ENCODE measurements around a stretch of chr1.

GRCh38 chr1:183043680-183044436 lies 20.6 kb downstream of the LAMC1 start:
- PRO-cap, result no peak

- PRO-cap, result no peak
These were observed 47.8 kb downstream of the LAMC1 start for GRCh38 chr1:183070574-183071901.

GRCh38 chr1:183103221-183103698 lies 80.0 kb downstream of the LAMC1 start:
- PRO-cap, result no peak

DNA sequence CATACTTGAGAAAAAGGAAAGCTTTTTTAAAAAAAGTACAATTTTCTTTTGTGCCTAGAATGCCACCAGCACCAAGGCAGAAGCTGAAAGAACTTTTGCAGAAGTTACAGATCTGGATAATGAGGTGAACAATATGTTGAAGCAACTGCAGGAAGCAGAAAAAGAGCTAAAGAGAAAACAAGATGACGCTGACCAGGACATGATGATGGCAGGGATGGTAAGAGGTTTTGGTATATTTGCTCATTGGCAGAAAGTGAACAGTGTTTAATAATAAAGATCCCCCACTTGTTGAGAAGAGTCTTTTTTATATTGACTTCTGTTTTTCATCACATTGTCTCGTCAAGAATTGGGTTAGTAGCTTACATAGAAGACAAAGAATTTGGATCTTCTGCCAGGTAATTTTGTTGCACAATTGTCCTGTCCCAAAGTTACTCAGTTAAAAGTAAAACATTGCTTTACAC lies 48.4 kb upstream of the LAMC2 start:
- PRO-cap, result no peak

DNA sequence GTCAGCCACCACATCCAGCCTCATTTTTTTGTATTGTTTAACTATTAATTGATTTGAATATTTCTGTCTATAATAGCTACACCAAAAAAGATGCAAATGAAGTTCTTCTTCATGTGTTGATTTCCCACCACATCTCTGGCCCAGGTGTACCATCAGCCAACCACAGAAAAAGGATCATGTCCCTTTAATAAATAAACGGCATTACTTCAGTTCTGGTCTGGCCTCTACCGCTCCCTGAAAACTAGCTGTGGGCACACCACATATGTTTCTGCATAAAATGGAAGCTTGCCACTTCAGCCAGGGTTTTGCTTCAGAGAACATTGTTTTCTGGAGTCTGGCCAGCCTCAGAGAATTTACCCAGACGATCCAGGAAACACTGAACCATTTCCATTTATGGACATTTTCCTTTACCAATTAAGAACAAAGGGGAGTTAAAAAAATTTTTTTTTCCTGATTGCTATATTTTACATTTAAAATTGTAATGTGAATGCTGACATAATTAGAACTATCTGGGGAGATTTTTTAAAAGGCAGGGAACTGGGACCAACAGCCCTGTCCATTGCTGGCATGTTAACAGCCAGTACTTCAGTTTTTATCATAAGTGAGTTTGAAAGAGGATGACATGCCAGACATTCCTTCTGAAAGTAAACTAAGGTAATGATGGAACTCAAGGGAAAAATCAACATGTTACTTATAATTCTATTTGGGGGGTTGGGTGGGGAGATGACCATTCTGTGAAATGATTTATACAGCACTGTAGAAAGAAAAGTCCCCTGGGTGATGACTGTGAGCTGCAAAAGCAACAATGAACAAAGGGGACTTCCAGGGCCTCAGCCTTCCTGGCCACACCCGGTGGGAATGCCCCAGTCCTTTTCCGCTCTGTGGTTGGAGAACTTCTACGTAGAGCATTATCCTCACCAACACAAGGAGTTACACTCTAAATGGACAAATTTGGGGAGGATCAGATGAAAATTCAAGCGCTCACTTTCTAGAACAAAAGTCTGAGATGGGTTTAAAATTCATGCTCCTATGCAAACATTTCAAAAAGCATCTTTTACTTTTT lies 5.6 kb upstream of the LAMC2 start:
- PRO-cap, result unidirectional peak, plus-strand start at position 291 of the sequence

- PRO-cap, result no peak
These were observed 49.0 kb downstream of the LAMC2 start for GRCh38 chr1:183235050-183235554.

- PRO-cap, result no peak
These were observed 55.3 kb downstream of the LAMC2 start for GRCh38 chr1:183241267-183241815.

GRCh38 chr1:183562940-183564065 lies 27.0 kb downstream of the NCF2 start:
- PRO-cap, result no peak

- PRO-cap, result no peak
These were observed 23.4 kb downstream of the NCF2 start for GRCh38 chr1:183566724-183567494.

DNA sequence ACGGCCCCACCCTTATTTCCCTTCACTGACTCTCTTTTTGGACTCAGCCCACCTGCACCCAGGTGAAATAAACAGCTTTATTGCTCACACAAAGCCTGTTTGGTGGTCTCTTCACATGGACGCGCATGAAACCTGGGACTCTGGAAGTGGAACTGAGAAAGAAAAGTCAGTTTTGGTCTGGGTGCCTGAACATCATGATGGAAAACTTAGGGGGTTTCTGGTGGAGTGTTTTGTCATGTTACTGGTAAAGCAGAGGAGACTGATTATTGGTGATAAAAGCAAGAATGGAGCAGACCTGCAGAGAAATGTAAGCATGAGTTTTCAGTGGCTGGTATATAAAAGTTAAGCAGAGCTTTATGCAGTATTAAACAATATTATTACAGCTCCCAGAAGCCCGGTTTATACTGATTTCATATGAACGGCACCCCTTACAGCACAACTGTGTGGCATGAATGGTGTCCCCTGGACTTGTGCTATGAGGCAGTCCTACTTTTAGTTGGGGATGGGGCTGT lies 16.3 kb downstream of the ARPC5 start:
- PRO-cap, result no peak

- PRO-cap, result no peak
These were observed 72.3 kb downstream of the RGL1 start for GRCh38 chr1:183876991-183877750.

DNA sequence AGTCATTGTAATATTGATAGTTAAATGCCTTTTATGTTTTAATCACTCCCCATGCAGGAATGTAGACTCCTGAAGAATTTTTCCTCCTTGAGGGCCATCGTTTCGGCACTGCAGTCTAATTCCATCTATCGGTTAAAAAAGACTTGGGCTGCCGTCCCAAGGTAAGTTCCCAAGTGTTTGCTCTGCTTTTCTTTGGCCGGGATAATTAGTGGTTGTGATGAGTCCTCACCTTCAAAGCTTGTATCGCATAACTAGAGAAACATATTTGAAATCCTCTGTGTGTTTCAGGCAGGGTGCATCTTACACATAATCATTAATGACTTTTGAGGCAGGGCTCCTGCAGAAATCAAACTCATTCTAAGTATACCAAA lies 83.5 kb downstream of the RGL1 start:
- PRO-cap, result no peak

DNA sequence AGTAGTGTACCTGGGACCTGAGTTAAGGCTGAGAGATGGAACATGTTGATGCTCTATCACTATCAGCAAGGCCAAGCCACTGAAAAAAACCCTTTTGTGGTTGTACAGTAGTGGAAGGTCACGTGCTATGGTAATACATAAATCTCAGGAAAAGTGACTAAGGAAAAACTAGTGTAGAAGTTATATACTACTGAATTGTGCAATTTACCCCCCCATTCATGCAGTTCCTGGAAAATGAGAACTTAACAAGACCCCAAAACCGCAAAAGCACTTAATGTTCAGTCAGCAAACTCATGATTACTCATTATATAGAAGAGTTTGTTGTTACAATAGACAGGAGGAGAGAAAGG lies 91.5 kb downstream of the RGL1 start:
- PRO-cap, result no peak

DNA sequence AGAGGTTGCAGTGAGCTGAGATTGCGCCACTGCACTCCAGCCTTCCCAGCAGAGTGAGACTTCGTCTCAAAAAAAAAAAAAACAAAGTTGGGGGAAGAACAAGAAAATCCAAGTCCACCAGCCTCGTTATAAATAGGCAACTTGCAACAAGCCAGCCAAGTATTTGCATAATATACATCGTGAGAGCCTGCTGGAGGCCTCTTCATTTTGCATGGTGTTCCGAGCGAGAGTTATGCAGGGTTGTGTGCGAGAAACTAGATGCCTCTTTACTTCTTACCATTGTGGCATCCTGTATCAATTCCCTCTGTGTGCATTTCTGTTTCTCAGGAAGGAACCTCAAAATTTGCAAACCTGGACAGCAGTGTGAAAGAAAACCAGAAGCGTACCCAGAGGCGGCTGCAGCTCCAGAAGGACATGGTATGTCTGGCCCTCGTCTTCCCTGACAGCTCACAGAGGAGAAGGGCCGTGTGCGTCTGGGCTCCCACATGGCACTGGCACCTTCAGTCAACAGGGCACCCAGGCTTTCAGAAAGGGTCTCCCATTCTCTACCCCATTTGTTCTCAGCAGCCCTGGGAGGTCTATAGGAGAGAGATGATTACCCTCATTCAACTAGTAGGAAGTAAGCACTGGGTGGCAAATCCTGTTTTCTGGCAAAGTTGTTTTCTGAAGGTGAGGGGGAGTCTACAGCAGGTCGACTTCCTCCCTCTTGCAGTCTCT lies 92.7 kb downstream of the RGL1 start:
- PRO-cap, result no peak

DNA sequence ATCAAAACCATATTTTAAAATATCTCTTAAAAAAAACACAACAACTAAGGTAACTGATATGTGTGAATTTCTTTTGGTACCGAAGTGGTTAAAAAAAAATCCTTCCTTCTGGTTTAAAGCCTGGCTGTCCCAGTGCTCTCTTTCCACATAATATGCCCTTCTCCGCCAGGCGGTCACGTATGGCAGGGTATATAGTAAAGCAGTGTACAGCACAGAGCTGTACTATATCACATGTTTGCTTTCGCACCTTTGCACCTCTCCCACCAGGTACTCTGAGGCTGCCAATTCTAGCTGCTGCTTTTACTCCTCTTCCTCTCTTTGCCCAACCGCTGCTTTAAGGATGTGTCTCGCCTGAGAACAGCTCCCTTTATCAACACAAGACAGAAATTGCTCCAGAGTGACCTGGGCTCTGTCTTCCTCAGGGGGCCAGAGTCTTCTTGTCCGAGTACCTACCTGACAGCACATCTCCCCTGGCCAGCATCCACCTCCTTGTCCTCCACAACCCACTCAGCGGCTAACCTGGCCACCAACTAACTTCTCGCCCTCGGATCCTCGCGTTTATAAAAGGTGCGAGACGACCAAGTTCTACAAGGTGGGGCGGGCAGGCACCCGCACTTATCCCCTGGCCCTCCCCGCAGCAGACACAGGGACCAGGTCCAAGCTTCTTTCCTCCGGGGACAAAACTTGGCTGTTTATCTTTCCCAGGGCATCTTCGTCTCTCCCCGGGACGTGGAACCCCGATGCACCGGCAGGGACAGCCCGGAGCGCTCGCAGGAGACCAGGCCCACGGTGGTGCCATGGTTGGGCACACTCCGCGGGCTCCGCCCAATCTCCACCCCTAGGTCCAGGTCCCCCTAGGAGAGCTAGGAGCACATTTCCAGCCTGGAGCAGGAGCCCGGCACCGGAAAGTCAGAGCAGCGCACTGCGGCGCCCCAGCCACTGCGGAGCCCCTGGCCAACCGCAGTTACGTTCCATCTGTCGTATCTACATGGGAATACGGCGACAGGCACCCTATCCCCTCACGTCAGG lies 1.5 kb downstream of the COLGALT2 start:
- PRO-cap, result bidirectional peak, plus-strand start at position 883 of the sequence, minus-strand start at position 772 of the sequence

- PRO-cap, result no peak
These were observed 180.0 kb downstream of the EDEM3 start for GRCh38 chr1:184574495-184575205.

GRCh38 chr1:184635194-184636032 lies 119.2 kb downstream of the EDEM3 start:
- PRO-cap, result no peak

DNA sequence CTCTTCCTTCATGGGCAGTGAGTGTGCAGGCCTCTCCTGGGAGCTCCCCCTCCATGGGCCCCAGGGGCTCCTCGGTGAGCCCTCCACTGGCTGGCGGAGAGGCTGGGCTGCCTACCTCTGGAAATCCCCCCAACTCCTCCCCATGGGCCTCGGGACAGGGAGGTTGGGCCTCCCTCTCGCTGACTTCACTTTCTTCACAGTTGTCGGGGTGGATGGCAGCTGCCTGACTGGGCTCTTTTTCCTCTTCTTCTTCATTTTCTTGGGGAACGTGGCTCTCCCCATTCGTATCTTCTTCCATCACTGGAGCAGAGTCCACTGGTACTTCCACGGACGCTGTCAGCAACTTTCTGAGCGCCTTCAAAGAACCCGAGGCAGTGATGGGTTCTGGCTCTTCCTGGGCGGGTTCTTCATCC lies 40.6 kb upstream of the EDEM3 start:
- PRO-cap, result no peak

DNA sequence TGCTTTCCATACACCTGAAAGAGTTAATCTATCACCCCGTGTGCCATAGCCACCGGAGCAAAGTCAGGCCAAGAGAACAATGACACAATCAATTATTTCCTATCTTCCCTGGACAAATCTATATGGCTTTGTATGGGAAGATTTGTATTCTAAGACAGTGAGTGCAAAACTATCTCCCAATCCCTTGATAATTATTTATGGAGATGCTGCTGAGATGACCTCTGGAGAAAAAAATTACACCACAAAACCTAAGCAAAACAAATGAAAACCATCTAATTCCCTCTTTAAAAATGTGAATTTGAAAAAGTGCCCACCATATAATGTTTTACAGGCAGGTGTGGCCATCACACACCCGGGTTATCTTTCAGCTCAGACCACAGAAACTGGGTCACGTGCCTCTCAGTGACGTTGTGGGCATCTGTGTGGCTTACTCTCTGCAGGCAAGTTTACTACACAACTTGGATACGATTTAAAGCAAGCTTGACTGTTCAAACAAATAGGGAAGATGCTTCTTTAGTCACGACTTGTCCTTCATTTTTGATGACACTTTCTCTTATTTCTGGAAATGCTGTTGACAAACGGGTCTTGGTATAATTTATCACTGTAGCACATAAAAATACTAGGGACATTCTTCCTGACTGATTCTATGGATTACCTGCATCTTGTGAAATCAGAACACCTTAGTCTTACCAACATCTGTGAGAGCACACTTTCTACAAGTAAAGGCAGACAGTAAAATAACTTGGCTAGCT lies 89.0 kb upstream of the EDEM3 start:
- PRO-cap, result no peak

DNA sequence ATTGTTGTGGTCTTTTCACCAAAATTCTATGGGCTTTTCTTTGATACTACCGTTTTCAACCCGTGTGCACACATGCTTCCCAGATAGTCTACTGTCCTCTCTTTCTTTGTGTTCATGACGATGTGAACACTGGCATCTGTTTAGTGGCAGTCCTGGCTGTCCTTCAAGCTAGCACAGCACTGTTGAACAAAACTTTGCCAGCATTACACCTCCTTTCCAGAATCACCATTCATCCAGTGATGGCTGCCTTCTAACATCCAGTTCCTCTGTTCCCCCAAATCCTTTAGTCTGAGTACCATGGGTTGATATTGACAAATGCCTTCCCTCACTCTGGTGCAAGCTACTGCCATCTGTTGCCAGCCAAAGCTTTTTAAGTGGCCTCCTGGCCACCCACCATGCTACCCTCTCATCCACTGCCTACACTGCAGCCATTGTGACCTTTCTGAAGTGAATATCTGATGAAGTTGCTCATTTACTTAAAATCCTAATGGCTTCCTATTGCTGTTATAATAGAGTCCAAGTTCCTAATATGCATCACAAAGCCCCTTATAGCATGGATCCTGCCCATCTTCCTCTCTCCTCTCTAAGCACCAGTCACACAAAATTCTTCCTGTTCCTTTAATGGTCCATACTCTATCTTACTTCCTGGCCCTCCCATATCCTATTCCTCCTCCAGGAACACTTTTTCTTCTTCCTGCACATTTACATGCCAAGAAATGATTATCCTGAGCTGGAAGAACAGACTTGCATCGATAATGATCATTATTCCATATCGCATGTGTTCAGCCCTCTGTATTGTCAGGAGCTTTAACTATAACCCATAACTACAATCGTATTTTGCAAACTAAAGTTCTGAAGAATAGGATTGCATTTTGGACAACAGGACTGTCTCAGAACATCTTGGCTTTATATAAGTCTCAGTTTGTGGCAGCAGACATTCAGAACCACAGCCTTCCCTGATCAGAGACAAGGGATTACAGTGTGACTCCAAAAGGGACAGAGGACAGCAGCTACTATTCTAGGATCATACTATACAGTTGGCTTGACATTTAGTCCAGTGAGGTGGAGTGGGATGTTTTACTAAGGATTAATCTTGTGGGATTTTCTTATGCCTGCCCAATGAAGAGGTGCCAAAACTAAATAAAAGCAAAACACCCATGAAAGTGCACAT lies 94.0 kb downstream of the NIBAN1 start:
- PRO-cap, result no peak

Measured in sciatic nerve (tissue), 1 donor.